Thoracic aorta endothelial cell (primary cell): ENCODE data around the genes CPB1, CPA3 and HLTF.

GRCh38 chr3:148717936-148718286 is 20.2 kb downstream of the AGTR1 start:
- CAGE, long polyA plus RNA, result no peak

GRCh38 chr3:148735560-148735899 is 37.8 kb downstream of the AGTR1 start:
- CAGE, long polyA plus RNA, result no peak

DNA sequence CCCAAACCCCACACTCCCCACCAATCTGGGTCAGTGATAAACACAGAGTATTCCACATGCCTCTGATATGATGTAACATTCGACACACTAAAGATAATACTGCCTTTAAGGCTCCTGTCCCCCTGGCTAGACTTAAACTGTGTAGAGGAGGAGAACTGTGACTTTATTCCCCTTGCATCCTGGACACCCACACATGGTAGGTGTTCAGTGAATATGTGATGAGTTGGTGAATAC is 39.6 kb downstream of the AGTR1 start:
- CAGE, long polyA plus RNA, result no peak

GRCh38 chr3:148827506-148827956 is at the start of gene CPB1:
TSS of gene CPB1 (plus strand) at chr3:148827811.
- CAGE, long polyA plus RNA, result no peak

DNA sequence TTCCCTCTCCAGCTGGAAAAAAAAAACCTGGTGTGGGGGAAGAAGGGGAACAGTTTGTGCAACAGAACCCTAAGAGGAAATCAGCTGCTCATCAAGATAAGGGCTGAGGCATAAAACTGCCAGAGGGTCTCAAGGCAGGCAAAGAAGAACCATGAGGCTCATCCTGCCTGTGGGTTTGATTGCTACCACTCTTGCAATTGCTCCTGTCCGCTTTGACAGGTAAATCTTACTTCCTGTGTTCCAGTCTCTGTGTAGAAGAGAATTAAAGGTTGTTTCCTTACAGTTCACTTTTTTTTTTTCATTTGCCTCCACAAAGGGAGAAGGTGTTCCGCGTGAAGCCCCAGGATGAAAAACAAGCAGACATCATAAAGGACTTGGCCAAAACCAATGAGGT is at the start of gene CPA3:
Gene CPA3 (plus strand): TSS at position 140 of the 394 bp plus-strand sequence.
- CAGE, long polyA plus RNA, result no peak

DNA sequence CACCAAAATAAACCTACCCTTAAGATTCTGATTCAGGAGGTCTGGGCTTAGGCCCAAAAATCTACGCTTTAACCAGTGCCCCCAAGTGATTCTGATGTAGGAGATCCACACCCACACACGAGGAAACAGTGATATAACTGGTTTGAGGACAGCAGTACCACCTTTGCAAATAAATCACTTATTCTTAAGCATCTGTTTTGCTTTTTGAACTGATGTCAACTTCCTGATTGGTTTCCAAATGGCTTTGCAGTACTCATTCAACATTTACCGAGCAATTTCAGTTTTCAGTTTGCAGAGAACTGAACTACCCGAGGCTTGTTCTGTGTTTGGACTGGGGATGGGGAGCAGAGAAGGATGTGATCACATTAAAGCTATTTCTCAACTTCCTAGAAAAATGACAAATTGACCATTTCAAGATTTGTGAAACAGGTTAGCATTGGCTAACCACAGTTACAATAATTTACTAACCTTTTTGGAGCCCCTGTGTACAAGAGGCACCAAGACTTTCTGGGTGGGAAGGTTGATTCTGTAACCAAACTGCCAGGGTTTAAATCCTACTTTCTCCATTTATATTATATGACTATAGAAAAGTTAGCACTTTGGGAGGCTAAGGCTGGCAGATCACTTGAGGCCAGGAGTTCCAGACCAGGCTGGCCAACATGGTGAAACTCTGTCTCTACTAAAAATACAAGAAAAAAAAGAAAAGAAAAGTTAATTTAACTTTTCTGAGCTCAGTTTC is 985 bp upstream of the GYG1 start:
- CAGE, long polyA plus RNA, result no peak

- CAGE, long polyA plus RNA, result no peak
Measured at GRCh38 chr3:149009556-149010133, 18.3 kb downstream of the GYG1 start.

DNA sequence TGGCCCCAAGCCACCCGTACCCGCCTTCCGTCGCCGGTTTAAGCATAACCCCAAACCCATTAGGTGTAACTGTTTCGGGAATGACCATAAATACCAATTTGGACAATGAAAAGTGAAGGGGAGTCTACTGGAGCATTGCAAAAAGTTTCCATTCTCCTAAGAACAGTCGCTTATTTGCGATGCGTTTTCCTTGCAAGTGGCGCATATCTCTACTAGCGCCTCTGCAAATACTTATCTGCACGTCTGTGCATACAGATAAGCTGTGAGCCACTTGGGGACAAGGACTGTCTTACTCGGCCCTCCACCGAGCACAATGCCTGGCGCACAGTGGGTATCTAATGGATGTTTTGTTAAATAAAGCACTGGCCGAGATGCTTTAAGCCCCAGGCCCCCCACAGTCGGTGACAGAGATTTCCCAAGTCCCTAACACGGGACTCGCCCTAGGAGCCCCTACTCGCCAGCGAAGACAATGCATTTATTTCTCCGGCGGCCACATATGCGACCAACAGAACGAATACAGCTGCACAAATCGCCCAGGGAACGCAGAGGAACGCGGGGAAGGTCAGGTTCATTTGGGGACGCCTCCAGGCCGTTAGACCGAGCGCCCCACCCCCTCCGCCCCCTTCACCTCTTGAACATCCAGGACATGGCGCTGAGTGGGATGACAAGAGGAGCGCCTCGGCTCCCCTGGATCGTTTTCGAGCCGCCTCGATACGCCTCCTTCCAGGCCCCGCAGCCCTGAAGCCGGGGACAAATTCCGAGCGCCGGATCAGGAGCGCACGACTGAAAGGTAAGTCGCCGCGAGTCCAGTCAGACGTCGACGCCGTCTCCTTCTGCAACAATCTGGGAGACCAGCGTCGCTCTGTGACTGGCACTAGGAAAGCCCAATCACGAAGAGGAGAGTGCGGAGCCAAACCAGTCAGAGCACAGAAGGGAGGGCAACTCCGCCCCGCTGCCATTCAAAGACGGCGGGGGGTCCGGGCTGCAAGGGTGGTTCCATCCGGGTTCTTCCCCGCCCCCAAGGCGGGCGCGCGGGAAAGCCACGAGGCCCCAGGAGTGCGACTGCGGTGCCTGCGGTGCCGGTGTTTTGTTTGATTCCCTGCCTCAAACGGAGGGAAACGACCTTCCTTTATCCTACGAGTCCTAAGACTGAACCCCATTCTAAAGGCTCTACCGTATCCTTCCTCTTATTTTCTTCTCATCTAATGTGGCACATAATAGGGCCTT is at the start of gene HLTF:
Gene HLTF (minus strand): TSS at position 845 of the 1,227 bp plus-strand sequence.
- CAGE, long polyA plus RNA, result no peak

DNA sequence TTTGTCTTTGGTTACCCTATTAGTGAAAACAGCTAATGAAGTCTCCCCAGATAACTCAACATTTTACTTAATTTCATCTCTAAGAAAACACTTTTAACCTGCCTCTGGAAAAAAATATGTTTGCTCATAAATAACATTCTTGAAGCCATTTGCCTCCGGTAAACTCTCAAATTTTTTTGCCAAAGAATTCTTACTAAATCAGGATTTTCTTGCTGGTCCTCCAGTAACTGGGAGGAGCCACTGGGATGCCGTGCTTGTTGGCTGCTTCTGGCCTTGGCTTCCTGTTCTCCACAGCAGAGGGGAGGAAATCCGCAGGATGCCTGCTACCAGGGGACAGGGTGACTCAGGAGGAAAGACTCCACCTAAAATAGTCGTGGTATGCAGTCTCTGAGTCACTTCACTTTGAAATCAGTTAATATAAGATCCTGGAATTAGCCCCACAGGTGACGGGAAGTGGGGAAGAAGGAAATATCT is 6.4 kb upstream of the TM4SF18 start:
- CAGE, long polyA plus RNA, result no peak

- CAGE, long polyA plus RNA, result no peak
Measured at GRCh38 chr3:149381882-149383051, 4.8 kb upstream of the TM4SF1 start.

- CAGE, long polyA plus RNA, result no peak
Measured at GRCh38 chr3:149494117-149494528, 19.6 kb downstream of the TM4SF4 start.

DNA sequence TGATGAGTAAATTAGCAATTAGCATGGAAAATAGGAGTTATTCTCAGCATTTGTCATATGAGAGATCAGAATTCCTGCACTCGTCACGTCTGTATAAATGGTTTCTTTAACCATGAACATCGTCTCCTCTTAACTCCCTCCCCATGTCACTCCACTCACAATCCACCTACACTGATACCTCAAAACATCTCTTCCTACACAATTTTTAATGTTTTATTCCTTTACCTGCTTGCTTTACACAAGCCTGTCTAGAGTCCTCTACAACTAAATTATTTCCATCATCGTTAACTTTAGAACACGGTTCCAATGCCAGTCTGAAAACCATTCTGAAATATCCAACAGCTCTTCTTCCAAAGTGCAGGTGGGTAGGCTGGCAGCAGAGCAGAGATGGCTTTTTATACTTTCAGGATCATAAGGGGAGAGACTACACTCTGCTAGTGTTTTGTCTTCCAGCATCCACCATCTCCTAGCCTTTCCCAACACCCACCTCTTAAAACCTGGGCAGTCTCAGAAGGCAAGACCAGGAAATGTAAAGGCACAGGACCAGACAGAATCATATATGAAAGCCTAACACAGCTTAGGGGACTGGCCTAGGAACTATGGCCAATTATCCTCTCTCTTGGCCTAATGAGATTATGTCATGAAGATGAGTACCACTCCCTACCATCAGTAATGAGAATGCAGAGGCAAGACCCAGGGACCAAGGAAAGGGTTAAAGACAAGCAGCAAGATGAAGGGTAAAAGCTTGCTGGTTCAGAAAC is 45.0 kb downstream of the WWTR1 start:
- CAGE, long polyA plus RNA, result no peak

GRCh38 chr3:149642967-149643618 is 14.7 kb downstream of the WWTR1 start:
- CAGE, long polyA plus RNA, result no peak

GRCh38 chr3:149643785-149644708 is 13.8 kb downstream of the WWTR1 start:
- CAGE, long polyA plus RNA, result no peak

DNA sequence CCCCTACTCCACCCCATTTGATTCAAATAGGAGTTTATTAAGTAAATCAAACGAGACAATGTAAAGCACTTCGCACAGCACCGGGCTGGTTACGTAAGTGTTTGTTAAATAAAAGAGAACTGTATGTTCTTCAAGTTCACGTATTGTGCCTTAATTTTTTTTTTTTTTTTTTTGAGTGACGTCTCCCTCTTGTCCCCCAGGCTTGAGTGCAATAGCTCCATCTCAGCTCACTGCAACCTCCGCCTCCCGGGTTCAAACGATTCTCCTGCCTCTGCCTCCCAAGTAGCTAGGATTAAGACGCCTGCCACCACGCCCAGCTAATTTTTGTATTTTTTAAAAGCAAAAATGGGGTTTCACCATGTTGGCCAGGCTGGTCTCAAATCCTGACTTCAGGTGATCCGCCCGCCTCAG is 1.4 kb upstream of the WWTR1 start:
- CAGE, long polyA plus RNA, result no peak

- CAGE, long polyA plus RNA, result no peak
Measured at GRCh38 chr3:149915423-149915747, 55.3 kb downstream of the PFN2 start.

- CAGE, long polyA plus RNA, result no peak
Measured at GRCh38 chr3:149949837-149950465, 20.7 kb downstream of the PFN2 start.

DNA sequence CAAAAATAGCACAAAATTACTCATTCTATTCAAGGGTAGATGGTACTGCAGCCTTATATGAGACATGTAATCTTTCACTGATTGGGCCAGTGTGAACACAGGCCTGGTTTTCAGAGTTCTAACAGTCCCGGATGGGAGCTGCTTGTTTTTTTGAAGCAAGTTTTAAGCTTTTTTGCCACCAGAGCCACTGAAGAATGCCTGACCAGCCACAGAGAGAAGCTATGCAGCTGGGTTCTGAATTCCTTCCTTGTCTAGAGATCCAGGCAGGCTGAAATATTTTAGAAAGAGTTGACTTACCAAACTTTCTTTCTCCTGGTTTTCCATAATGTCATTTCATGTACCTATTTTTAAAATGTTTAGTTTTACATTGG is 172.2 kb upstream of the TSC22D2 start:
- CAGE, long polyA plus RNA, result no peak

DNA sequence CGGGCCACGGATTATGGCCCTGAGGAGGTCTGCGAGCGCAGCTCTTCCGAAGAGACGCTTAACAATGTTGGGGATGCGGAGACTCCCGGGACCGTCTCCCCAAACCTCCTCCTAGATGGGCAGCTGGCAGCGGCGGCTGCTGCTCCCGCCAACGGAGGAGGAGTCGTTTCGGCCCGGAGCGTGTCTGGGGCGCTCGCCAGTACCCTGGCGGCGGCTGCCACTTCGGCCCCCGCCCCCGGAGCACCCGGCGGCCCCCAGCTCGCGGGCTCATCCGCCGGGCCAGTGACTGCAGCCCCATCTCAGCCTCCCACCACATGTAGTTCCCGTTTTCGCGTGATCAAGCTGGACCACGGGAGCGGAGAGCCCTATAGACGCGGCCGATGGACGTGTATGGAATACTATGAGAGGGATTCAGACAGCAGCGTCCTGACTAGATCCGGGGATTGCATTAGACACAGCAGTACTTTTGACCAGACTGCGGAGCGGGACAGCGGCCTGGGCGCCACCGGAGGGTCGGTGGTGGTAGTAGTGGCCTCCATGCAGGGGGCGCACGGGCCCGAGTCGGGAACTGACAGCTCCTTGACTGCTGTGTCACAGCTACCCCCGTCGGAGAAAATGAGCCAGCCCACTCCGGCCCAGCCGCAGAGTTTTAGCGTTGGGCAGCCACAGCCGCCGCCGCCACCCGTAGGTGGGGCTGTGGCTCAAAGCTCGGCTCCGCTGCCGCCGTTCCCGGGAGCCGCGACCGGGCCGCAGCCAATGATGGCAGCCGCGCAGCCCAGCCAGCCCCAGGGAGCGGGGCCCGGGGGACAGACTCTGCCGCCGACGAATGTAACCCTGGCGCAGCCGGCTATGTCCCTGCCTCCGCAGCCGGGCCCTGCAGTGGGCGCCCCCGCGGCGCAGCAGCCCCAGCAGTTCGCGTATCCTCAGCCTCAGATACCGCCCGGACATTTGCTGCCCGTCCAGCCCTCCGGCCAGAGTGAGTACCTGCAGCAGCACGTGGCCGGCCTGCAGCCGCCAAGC is 1.7 kb downstream of the TSC22D2 start:
- CAGE, long polyA plus RNA, result no peak

DNA sequence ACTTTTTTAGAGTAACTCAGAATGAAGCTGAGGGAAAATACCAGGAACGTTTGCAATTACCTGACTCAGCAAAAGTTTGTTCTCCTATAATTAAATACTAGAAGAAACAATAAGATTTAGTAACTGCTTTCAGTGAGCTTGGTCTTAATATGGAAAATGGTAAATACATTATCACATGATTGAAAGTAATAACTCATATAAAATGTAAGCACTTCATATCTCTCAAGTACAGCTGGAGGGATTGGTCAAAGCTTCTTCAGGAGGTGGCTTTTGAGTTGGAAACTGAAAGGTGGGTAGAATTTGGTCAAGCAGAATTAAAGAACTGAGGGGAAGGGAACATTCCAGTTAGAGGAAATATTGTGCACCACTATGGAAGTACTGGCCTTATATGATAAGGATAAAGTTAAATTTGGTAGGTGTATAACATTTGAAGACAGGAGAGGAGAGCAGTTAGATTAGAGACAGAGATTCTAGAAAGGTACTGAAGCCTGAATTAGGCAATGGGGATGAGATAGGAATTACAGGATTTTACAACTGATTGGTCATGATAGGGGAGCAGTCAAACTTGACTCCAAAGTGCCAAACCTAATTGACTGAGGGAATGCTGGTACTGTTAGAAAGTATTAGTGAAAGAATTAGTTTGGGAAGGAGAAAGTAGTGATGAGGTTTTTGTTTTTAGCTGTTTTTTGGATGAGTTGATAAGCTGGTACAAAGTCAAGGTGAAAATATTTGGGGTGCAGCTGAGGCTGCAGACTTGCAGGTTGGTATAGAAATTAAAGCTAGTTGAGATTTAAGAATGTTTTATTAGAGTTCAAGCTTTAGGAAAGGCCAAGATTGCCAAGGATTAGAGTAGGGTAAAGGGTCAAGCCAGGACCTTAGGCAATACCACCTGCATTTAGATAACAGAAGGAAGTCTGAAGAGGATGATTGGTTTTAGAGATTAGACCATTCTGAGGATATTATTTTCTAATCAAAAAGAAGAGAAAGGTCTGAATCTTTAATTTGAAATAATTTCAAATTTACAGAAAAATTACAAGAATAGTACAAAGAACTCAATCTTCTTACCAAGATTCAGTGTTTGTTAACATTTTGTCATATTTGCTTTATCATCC is 22.2 kb downstream of the TSC22D2 start:
- CAGE, long polyA plus RNA, result no peak